ENCODE data around the gene CREBBP.

GRCh38 chr16:3727923-3728462 lies 10.7 kb upstream of the TRAP1 start:
- RRBS, result 96% methylated on average over 4 of the region's 18 CpGs

DNA sequence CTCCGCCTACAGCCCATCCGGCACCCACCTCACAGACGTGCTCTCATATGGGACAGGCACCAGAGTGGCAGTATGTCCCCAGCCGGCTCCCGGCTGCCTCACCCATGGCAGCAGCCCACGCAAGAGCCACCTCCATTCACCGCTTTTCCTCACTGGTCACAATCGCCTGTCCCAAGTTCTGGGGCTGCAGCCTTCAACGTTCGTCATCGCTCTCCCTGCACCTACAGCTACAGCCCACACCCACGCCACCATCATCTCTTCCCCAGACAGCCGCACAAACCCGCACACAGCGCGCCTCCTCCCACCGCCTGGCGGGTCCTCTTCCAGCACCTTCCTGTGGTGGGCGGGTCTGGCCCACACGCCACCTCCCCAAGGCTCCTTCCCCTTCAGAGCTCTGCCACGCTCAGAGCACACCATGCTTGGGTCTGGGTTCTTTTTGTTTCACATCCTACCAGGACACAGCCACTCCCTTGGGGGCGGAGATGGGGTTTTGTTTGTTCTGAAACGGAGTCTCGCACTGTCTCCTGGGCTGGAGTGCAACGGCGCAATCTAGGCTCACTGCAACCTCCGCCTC lies 17.6 kb upstream of the TRAP1 start:
- RRBS, result 91% methylated on average over 3 of the region's 27 CpGs

GRCh38 chr16:3745070-3745616 lies 27.8 kb upstream of the TRAP1 start:
- RRBS, result no CpG with 5 or more reads among the region's 13 CpGs

- RRBS, result 2% methylated on average over 7 of the region's 66 CpGs
These were observed at the start of gene CREBBP for GRCh38 chr16:3880388-3880785. Gene CREBBP, minus strand, starts transcription at chr16:3880713.

DNA sequence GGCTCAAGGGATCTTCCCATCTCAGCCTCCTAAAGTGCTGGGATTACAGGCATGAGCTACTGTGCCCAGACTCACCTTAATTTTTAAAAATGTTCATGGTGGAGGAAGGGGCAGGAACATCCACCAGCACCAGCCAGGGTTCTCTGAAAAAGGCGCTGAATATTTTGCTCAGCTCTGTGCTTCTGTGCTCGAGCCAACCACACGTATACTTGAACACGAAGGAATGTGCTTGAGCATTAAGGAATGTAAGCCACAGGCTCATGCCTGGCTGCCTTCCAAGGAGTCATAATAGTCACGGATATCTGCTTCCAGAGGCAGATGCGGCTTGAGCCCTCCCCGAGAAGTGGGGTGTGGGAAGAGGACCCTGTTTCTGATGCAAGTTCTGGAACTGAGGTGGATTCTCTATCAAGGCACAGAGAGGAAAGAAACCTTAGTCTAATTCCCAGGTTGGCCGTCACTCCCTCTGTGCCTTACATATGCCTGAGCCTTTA lies 65.6 kb upstream of the CREBBP start:
- RRBS, result no CpG with 5 or more reads among the region's 8 CpGs

DNA sequence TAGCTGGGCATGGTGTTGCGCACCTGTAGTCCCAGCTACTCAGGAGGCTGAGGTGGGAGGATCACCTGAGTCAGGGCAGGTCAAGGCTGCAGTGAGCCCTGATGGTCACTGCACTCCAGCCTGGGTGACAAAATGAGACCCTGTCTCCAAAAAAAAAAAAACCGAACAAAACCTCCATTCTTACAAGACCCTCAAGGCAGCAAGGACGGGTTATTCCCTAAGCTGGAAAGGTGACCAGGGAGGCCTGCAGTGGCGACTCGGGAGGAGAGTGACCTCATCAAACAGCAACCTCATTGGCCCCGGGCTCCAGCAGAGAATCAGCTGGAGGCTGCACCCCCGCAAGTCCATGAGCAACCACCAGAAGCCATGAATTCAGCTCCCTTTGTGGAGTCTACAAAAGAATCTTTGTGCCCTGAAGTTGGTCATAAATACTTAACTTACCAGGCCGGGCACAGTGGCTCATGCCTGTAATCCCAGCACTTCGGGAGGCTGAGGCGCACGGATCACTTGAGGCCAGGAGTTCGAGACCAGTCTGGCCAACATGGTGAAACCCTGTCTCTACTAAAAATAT lies 80.9 kb upstream of the CREBBP start:
- RRBS, result no CpG with 5 or more reads among the region's 12 CpGs

DNA sequence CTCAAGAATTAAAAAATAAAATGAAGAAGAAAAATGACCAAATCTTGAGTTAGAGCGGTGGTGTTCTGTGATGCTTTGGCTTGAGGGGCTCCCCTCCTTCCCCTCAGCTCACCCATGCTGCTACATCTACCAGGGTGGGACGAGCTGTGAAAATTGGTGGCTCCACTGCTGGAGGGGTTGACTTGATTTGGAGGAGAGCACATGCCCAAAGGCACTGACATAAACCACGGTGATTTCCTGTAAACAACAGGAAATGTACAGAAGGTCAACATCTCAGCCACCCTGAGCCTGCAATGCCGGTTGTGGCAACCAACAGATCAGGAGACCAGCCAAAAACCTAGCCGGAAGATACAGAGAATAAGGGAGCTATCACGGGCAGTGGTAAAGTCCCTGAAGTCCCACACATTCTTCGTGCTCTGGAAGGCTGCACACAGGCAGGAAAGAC lies 56.3 kb downstream of the ADCY9 start:
- RRBS, result no CpG with 5 or more reads among the region's 7 CpGs

- RRBS, result no CpG with 5 or more reads among the region's 6 CpGs
These were observed 32.3 kb downstream of the SRL start for GRCh38 chr16:4209476-4210057.

DNA sequence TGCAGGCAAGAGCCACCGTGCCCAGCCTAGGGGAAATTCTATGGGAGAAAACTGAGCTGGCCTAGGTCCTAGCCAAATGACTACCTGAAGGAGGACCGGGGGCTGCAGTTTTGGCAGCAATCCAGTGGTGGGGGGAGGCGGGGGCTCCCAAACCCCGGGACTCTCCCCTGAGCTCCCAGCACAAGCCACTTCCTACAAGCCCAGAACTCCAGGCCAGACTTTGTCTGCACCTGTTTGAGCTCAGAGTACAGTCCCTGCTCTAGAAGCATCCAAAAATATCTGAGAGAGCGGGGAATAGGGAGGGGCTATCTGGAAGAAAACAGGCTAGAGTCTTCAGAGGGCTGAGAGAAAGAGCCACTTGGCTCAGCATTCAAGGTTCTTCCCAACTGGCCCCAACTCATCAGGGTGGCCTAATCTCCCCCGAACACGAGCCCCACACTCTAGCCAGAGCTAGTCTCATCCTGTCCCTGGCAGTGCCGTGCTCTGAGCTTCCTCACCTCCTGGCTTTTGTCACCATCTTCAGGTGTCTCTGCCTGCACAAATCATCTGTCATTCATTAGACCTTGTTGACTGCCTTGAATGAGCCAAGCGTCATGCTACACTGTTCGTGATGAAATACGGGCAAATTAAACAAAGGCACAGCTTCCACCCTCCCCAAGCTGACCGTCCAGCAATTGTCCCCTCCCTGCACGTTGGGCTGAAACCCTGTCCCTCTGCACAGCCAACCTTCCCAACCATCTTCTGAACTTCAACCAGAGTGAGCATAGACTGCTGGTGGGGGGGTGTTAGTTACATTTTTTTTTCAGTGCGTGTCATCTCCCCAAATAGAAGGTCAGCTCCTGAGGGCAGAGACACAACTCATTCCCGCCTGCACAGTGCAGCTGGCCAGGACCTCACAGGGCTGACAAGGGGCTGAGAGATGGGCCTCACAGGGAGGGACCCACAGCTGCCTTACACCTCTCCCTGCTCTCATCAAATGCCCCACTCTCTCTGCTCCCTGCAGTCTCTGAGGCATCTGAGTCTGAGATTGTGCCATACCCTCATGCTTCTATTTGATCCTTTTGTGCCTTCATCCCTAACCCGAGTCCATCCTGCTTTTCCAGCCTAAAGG lies 8.7 kb downstream of the SRL start:
- RRBS, result 16% methylated on average over 3 of the region's 16 CpGs

GRCh38 chr16:4240221-4241245 lies 1.3 kb downstream of the SRL start:
- RRBS, result 73% methylated on average over 3 of the region's 27 CpGs

GRCh38 chr16:4273224-4273883 lies 531 bp upstream of the TFAP4 start:
- RRBS, result 2% methylated on average over 34 of the region's 63 CpGs

GRCh38 chr16:4343081-4344136 lies 7.7 kb downstream of the PAM16 start:
- RRBS, result 90% methylated on average over 4 of the region's 26 CpGs

- RRBS, result no CpG with 5 or more reads among the region's 23 CpGs
These were observed 6.2 kb downstream of the PAM16 start for GRCh38 chr16:4344732-4345555.

- RRBS, result 4% methylated on average over 5 of the region's 30 CpGs
These were observed 2.4 kb downstream of the VASN start for GRCh38 chr16:4373732-4374735.

GRCh38 chr16:4376628-4377540 lies 5.2 kb downstream of the VASN start:
- RRBS, result 44% methylated on average over 5 of the region's 35 CpGs

DNA sequence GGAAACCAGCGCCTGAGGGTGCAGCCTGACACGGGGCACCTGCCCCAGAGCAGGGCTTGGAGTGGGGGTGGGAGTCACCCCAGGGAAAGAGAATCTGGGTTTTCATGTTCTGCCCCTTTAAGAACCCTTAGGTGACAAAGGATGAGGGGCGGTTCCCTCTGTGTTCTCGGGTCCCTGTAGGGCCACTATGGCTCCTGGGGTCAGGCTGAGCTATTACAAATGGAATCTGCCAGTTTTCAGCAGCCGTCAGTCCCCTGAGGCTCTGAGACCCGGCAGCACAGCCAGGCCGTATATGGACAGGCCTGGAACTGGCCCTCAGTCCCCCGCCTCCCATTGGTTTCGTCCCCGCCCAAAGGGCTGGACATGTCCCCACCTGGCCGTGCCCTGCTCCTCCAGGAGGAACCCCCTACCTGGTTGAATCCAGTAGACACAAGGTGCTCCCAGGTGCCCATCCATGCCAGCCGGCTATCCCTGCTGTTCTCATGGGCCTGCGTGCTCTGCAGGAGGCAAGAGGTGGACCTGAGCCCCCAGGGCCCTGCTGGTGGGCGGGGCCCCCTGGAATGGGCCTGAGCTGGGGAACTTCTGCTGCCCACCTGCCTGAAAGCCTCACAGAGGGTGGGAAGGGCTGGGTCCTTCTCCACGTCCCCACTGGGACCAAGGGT lies 16.6 kb downstream of the VASN start:
- RRBS, result no CpG with 5 or more reads among the region's 15 CpGs

DNA sequence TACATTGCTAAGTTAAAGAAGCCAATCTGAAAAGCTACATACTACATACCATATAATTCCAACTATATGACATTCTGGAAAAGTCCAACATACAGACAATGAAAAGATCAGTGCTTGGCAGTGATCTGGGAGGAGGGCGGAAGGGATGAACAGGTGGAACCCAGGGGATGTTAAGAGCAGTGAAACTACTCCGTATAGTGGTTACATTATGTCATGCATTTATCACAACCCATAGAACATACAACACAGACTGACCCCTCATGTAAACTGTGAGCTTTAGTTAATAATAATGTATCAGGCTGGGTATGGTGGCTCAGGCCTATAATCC lies 16.5 kb downstream of the CORO7 start:
- RRBS, result no CpG with 5 or more reads among the region's 2 CpGs

- RRBS, result no CpG with 5 or more reads among the region's 5 CpGs
These were observed 18.8 kb downstream of the HMOX2 start for GRCh38 chr16:4494876-4495549.

DNA sequence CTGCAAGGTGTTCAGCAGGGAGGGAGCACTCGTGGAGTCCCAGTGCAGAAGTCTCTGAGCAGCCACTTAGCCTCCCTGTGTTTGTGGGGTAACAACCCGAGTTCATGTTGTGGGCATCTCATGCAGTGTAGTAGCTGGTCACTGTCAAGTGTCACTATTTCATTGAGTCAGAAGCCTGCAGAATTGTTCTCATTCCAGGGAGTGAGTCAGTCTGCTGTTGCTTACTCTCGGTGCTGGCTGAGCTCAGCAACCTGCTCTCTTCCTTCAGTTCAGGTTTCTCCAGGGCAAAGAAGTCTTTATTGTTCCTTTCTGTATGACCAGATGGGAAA lies 24.1 kb downstream of the HMOX2 start:
- RRBS, result no CpG with 5 or more reads among the region's 3 CpGs

DNA sequence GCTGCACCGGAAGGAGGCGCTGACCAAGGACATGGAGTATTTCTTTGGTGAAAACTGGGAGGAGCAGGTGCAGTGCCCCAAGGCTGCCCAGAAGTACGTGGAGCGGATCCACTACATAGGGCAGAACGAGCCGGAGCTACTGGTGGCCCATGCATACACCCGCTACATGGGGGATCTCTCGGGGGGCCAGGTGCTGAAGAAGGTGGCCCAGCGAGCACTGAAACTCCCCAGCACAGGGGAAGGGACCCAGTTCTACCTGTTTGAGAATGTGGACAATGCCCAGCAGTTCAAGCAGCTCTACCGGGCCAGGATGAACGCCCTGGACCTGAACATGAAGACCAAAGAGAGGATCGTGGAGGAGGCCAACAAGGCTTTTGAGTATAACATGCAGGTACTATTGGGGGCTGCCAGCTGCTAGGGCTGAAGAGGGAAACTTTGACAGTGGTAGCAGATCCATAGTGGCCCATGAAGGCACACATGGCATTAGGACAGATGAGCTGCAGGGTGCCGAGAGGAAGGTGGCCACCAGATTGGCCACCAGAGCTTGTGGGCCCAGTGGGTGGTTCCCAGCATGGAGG lies 30.7 kb downstream of the CDIP1 start:
- RRBS, result no CpG with 5 or more reads among the region's 13 CpGs

Measured in cardiac fibroblast (primary cell).